NCI-H460 (cell line): ENCODE measurements around a stretch of chr11.

DNA sequence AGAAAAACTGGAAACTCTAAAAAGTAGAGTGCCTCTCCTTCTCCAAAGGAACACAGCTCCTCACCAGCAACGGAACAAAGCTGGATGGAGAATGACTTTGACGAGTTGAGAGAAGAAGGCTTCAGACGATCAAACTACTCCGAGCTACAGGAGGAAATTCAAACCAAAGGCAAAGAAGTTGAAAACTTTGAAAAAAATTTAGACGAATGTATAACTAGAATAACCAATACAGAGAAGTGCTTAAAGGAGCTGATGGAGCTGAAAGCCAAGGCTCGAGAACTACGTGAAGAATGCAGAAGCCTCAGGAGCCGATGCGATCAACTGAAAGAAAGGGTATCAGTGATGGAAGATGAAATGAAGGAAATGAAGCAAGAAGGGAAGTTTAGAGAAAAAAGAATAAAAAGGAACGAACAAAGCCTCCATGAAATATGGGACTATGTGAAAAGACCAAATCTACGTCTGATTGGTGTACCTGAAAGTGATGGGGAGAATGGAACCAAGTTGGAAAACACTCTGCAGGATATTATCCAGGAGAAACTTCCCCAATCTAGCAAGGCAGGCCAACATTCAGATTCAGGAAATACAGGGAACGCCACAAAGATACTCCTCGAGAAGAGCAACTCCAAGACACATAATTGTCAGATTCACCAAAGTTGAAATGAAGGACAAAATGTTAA lies 41.4 kb downstream of the TRIM44 start:
RAMPAGE:
- cytosol, long total RNA, result no peak
- long total RNA, result no peak
- nucleus, long total RNA, result no peak

DNA sequence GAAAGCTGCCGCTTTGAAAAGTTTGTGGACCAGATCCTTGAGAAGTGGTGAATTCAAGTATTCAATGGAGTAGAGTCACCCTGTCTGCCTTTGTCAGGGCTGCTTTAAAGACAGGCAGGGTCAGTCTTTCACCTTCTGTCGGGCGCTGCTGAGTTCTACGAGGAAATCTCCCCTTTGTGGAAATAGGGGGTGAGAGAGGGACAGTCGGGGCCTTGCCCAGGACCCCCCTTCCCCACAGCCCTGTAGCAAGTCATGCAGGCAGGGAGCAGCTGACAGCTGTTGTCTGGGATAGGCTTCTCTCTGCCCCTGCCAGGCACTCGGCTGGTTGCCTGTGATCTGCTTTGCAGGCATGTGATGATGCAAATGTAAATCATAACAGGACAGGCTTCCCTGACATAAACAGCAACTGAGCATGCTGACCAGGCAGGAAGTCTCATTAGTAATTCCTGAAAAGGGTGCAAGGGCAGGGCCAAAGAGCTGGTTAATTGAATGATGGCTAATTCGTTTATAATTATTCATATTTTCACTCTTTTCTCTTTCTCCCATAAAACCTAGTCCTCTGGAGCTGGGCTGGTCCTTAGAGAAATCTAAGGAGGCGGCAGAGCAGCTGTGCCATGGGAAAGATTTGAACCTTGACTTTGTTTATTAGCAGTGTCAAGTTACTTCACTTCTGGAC lies 129.6 kb downstream of the LDLRAD3 start:
RAMPAGE:
- cytosol, long total RNA, result no peak
- long total RNA, result no peak
- nucleus, long total RNA, result no peak

RAMPAGE:
- cytosol, long total RNA, result no peak
- long total RNA, result no peak
- nucleus, long total RNA, result no peak
These were observed 147.7 kb downstream of the LDLRAD3 start for GRCh38 chr11:36091637-36091822.

GRCh38 chr11:36375150-36375844 lies 79.2 kb downstream of the PRR5L start:
RAMPAGE:
- cytosol, long total RNA, result no peak
- long total RNA, result no peak
- nucleus, long total RNA, result no peak

RAMPAGE:
- cytosol, long total RNA, result no peak
- long total RNA, result no peak
- nucleus, long total RNA, result no peak
These were observed 89.3 kb downstream of the PRR5L start for GRCh38 chr11:36385375-36385851.

RAMPAGE:
- cytosol, long total RNA, result no peak
- long total RNA, result no peak
- nucleus, long total RNA, result no peak
These were observed 102.3 kb downstream of the PRR5L start for GRCh38 chr11:36398246-36398982.

RAMPAGE:
- cytosol, long total RNA, result no peak
- long total RNA, result no peak
- nucleus, long total RNA, result no peak
These were observed 6.8 kb upstream of the TTC17 start for GRCh38 chr11:43351902-43352373.

RAMPAGE:
- cytosol, long total RNA, result no peak
- long total RNA, result no peak
- nucleus, long total RNA, result no peak
These were observed 133.0 kb upstream of the HSD17B12 start for GRCh38 chr11:43547296-43548276.

GRCh38 chr11:43576622-43577025 lies 103.9 kb upstream of the HSD17B12 start:
RAMPAGE:
- cytosol, long total RNA, result no peak
- long total RNA, result no peak
- nucleus, long total RNA, result no peak

RAMPAGE:
- cytosol, long total RNA, result no peak
- long total RNA, result no peak
- nucleus, long total RNA, result no peak
These were observed 24.3 kb downstream of the ALKBH3 start for GRCh38 chr11:43904608-43905672.

DNA sequence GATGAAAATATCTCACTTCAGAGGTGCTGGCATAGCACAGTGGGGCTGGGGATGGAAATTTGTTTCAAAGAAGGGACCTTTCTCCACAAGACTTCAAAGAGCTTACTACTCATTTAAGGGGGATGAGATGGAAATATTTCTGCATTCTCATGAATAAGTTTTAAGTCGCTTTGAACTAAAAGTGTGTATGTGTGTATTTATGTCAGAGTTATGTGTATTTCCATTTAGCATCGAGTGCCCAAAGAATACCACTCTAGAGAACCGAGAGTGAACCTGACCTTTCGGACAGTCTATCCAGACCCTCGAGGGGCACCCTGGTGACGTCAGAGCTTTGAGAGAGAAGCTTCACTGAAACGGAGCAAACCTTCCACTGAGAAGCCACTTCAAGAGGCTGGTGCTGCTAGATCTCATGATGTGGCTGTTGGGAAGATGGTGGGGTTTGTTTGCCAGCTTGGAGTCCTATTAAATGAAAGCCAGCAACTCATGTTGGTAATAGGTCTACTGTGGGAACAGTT lies 22.7 kb upstream of the C11orf96 start:
RAMPAGE:
- cytosol, long total RNA, result no peak
- long total RNA, result no peak
- nucleus, long total RNA, result no peak

RAMPAGE:
- cytosol, long total RNA, result no peak
- long total RNA, result no peak
- nucleus, long total RNA, result no peak
These were observed 42.5 kb downstream of the C11orf96 start for GRCh38 chr11:43984658-43985577.

DNA sequence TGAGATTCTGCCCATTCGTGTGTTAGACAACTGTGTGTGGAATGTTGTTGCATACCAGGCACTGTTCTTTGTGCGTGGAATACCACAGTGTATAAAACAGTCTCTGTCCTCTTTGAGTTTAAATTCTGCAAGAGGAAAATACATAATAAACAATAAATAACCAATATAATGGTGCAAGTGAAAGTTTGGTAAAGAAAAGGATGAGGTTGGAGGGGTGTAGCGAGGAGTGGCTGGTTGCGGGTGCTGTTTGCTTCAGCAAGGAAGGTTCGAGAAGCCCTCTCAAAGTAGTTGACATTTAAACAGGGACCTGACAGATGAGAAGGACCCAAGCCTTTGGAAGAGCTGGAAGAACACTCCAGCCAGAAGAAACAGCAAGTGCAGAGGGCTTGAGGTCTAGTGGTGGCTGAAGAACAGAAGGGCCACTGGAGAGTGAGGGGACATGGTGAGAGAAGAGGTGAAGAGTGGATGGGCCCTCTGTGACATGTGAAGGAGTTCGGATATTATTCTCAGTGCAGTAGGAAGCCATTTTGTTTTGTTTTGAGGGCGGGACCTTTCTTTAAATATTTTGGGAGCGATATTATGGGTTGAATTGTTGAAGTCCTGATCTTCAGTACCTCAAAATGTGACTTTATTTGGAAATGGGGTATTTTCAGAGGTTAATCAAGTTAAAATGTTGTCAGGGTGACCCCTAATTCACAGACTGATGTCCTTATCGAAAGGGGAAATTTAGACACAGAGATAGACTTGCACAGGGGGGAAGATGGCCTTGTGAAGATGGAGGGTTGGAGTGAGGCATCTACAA lies 79.9 kb downstream of the ALX4 start:
RAMPAGE:
- cytosol, long total RNA, result no peak
- long total RNA, result no peak
- nucleus, long total RNA, result no peak

GRCh38 chr11:44475030-44475718 lies 90.3 kb upstream of the CD82 start:
RAMPAGE:
- cytosol, long total RNA, result no peak
- long total RNA, result no peak
- nucleus, long total RNA, result no peak

RAMPAGE:
- cytosol, long total RNA, result no peak
- long total RNA, result no peak
- nucleus, long total RNA, result no peak
These were observed 34.8 kb upstream of the CD82 start for GRCh38 chr11:44530631-44531145.

RAMPAGE:
- cytosol, long total RNA, result no peak
- long total RNA, result no peak
- nucleus, long total RNA, result no peak
These were observed 11.9 kb downstream of the CD82 start for GRCh38 chr11:44576968-44578065.

RAMPAGE:
- cytosol, long total RNA, result no peak
- long total RNA, result no peak
- nucleus, long total RNA, result no peak
These were observed 43.8 kb downstream of the CD82 start for GRCh38 chr11:44609050-44609959.

RAMPAGE:
- cytosol, long total RNA, result no peak
- long total RNA, result no peak
- nucleus, long total RNA, result no peak
These were observed 54.1 kb downstream of the TSPAN18 start for GRCh38 chr11:44780818-44781341.

RAMPAGE:
- cytosol, long total RNA, result no peak
- long total RNA, result no peak
- nucleus, long total RNA, result no peak
These were observed 16.4 kb downstream of the TP53I11 start for GRCh38 chr11:44934161-44934763.

GRCh38 chr11:44940251-44940848 lies 10.3 kb downstream of the TP53I11 start:
RAMPAGE:
- cytosol, long total RNA, result no peak
- long total RNA, result no peak
- nucleus, long total RNA, result no peak